Skin of body (tissue), 2 donors: ENCODE data around the genes FPGS and DPM2.

DNA sequence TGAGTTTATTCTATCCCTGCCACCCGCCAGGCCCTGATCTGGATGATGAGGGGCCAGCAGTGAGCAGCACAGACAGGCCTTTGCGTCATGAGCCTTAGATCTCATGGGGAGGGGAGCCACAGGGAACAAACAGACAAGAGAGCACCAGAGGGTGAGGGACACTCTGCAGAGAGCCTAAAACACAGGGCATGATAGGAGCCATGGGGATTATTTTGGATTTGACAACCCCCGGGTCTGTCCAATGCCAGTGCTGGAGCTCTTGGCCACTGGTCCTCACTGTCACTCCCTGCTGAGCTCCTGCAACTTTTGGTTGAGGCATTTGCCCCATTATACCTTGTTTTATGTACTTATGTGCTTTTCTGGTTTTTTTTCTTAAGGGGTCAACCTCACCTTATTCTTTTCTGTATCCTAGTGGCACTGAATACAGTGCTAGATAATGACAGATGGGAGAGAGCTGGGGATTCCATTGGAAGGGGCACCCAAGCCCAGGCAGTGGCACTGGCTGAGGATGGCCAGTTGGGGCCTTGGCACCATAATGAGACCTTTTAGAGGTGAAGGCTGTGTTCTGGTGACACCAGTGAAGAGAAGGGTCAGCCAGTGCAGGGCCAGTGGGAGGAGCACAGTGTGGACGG is 33.9 kb upstream of the SLC2A8 start:
- RAMPAGE, long total RNA, result no peak

- RAMPAGE, long total RNA, result no peak
Observed at GRCh38 chr9:127543602-127543939, 25.3 kb downstream of the NIBAN2 start.

DNA sequence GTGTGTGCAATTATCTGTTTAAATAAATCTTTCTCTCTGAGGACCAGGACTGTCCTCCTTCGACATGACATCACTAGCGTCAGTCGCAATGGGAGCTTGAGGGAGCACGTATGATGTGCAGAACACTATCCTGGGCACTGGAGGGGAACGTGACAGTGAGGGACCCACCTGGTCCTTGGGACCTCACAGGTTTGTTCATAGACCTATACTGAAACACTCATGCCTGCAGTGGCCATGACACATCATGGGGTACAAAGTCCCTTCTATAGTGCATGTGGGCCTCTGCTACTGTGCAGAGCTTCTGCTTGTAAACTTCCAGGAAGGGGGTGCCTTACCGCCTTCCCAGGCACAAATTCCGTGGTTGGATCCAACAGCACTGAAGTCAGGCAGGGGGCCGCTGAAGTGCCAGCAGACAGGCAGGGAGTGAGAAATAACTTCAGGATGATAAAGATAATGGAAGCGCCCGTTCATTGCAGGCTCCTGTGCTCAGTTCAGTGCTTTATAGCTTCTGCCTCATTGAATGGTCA is 7.2 kb upstream of the NIBAN2 start:
- RAMPAGE, long total RNA, result no peak

DNA sequence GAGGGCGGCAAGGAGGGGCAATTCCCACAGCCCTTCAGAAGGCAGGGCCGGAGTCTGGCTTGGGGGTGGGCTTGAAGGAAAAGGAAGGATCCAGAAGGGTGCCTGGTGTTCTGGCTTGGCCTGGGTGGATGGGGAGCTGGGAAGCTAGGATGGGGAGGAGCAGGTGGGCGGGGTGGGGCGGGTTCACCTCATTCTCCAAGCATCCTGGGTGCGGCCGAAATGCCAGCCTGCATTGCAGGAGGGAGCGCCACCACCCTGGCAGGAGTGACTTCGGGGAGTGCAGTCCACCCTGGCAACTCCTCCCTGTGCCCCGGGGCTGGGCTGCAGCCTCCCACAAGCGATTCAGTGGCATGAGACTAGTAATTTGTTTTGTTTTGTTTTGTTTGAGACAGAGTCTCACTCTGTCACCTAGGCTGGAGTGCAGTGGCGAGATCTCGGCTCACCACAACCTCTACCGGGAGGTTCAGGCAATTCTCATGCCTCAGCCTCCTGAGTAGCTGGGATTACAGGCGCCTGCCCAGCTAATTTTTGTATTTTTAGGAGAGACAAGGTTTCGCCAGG is 5.5 kb downstream of the TTC16 start:
- RAMPAGE, long total RNA, result no peak

- RAMPAGE, long total RNA, result no peak
Observed at GRCh38 chr9:127741678-127742271, 6.7 kb upstream of the TOR2A start.

- RAMPAGE, long total RNA, result no peak
Observed at GRCh38 chr9:127754405-127754793, 19.3 kb upstream of the TOR2A start.

DNA sequence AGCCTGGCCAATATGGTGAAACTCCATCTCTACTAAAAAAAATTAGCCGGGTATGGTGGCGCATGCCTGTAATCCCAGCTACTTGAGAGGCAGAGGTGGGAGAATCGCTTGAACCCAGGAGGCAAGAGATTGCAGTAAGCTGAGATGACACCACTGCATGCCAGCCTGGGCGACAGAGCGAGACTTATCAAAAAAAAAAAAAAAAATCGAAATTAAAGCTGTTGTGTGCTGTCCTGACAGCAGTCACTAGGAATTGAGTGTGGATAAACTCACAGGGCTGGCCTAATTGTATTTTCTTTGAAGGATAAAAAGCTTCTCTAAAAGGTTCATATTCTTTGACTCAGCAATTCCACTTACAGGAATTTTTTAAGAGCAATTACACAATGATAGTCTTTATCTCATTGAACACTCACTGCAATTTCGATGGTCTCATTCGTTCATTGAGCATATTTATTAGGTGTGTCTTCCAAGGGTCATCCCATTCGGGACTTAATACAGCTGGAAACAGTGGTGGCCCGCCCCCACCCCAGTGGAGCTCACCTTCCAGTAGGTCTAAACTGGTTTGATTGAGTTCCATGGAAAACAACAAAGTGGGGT is 6.5 kb downstream of the CDK9 start:
- RAMPAGE, long total RNA, result no peak

GRCh38 chr9:127802840-127803461 is at the start of gene FPGS:
Gene FPGS (plus strand): TSS chr9:127802882.
- RAMPAGE, long total RNA, result no peak

DNA sequence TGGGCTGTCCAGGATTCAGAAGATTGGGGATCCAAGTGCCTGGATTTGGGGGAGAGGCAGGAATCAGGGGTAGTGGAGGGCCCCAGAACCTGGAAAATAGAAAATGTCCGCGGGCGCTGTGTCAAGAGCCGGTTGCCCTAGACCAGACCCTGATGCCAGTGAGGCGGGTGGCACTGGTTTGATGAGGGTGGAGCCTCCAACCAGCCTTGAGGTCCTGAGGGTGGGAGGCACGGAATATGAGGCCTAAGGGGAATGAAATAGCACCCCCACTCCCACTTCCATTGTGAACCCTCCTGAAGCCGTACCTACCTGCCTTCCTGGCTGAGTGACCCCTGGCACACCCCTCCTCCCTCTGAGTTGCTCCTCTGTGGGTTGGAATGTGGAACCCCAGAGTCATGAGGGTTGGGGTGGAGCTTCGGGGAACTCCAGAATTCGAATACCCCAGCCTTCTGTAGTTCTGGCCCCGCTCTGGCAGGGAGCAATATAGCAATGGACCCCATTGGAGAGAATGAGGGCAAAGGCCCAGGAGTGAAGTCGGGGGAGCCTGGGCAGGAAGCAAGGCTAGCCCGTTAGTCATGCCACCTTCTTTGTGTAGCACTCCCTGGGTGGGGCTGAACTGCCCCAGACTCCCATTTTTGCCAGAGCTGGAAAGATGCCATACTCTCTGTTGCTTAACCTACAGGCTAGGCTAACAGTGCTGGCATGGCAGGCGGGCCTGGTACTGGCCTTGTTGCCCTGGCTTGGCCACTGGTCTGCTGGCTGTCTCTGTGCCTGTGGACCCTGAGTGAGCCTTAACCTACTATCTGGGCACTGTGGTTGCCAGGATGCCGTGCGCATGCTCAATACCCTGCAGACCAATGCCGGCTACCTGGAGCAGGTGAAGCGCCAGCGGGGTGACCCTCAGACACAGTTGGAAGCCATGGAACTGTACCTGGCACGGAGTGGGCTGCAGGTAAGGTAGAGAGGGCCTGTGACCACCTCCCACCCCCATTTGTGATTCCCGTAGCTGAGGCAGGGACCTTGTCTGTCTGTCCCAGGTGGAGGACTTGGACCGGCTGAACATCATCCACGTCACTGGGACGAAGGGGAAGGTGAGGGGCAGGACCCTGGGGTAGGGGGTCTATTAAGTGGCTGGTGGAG is 1.1 kb downstream of the FPGS start:
- RAMPAGE, long total RNA, result no peak

GRCh38 chr9:127823754-127824110 is 21.1 kb downstream of the FPGS start:
- RAMPAGE, long total RNA, result no peak

DNA sequence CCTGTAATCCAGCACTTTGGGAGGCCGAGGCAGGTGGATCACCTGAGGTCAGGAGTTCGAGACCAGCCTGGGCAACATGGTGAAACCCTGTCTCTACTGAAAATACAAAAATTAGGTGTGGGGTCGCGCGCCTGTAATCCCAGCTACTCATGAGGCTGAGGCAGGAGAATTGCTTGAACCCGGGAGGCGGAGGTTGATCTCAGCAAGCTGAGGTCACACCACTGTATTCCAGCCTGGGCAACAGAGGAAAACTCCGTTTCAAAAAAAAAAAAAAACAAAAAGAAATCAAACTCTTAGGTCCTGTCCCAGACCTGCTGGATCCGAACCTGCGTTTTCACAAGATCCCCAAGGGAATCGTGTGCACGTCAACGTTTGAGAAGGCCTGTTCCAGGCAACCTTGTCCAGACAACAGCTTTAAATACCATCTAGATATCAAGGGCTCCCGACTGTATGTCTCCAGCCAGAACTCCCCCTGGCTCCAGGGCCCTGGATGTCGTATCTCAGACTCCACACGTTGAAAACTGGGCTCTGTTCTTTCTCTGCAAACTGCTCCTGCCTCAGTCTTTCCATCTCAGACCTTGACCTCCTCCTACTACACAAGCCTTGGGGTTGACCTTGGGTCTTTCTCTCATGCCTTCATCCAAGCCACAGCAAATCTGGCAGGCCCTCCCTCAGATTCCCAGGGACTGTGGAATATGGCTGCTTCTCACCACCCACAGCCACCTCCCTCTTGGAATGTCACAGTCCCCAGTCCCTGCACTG is 5.7 kb upstream of the ENG start:
- RAMPAGE, long total RNA, result no peak

DNA sequence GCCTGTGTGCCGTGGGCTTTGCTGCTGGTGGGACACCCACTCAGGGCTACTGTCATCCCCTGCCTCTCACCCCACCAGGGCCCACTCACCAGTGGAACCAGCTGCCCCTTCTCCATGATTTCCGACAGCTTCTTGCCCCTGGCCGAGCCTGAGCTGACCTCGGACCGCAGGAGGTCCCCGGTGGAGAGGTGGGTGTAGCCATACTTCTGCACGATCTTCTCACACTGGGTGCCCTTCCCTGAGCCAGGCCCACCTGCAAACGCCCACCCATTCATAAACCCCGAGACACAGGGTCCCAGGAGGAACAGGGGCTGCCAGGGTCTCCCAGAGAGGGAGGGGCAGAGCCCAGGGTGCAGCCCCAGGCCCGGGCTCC is 4.9 kb downstream of the AK1 start:
- RAMPAGE, long total RNA, result no peak

DNA sequence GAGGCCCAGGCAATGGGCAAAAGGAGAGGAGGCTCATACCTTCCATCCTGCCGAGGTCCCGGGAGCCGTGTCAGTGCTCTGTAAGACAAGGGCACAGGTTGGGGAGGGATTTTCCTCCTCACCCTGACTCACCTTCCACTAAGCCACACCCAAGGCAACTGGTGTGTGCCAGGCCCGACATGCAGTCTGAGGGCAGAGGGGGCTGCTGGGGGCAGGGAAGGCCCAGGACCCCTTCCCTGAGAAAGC is 3.0 kb downstream of the AK1 start:
- RAMPAGE, long total RNA, result no peak

DNA sequence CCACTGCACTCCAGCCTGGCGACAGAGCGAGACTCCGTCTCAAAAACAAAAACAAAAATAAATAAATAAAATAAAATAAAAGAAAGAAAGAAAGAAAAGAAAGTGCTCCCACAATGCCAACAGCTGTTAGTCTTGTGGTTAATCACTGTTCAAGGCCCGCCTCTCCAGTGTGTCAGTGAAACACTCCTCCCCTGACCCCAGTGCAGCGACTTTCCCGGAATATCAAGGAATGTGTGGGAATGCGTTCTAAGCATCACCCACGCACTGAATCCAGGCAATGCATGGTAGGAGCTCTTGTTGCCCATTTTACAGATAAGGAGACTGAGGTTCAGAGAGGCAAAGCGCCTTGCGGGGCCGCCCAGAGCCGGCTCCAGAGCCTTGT is 1.1 kb downstream of the ST6GALNAC6 start:
- RAMPAGE, long total RNA, result no peak

GRCh38 chr9:127937717-127938181 is at the start of gene DPM2:
Gene DPM2 (minus strand): TSS chr9:127937854.
- RAMPAGE, long total RNA, result start-site peak on the minus strand at chr9:127937830-127937856, 344 and 108 reads in 2 replicates

GRCh38 chr9:127953821-127954366 is 16.2 kb upstream of the DPM2 start:
- RAMPAGE, long total RNA, result no peak

DNA sequence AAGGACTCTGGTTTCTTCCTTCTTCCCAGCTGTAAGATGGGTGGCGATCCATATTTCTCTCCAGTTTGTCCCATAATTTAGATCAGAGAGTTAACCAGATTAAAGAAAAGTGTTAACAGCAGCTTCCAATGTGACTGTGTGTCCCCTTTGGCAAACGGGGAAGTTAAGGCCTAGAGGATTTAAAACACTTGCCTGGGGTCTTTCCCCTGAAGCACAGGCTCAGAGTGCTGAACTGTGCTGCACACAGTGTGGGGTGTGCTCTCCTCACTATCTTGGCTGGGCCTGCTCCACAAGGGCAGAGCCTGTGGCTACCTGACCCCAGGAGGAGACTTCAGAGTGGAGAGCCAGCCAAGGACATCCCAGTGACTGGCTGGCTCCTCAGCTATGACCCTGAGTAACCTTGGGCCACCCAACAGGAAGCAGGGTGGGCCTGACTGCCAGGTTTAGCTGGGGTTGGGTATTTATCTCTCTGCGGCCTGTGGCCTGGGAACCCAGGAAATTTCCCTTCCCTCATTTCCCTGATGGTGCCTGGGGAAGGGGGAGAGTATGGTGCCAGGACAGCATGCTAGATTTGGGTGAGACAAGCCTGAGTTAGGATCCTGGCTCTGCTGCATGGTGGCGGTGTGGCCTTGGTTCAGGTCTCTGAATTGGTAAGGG is 2.1 kb upstream of the EEIG1 start:
- RAMPAGE, long total RNA, result no peak

GRCh38 chr9:128056124-128056478 is 11.0 kb downstream of the NAIF1 start:
- RAMPAGE, long total RNA, result no peak

DNA sequence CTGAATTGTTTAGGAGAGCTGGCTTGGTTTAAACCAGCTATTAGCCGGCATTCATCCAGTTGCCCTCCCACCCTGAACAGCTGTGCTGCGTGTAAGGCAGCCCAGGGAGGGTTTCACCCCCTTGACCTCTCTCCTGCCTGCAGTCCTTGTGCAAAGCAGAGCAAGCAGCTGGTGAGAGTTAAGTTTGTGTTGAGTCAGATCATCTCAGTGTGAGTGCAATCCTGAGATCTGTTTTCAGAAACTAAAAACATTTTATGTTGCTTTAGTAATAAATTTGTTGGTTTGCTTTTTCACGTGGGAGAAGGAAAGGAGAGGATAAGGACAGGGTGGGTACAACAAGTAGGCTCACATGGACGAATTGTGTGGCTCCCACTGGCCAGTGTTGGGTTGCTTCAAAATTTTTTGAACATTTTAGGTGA is 13.1 kb downstream of the SLC25A25 start:
- RAMPAGE, long total RNA, result no peak

- RAMPAGE, long total RNA, result no peak
Observed at GRCh38 chr9:128098166-128099196, 29.0 kb downstream of the PTGES2 start.